Cardiac atrium fibroblast (primary cell): ENCODE results near the genes MRTFB, NOMO1 and PDXDC1.

- RAMPAGE, long total RNA, result no peak
Measured at GRCh38 chr16:12146818-12147495, 170.4 kb downstream of the SNX29 start.

DNA sequence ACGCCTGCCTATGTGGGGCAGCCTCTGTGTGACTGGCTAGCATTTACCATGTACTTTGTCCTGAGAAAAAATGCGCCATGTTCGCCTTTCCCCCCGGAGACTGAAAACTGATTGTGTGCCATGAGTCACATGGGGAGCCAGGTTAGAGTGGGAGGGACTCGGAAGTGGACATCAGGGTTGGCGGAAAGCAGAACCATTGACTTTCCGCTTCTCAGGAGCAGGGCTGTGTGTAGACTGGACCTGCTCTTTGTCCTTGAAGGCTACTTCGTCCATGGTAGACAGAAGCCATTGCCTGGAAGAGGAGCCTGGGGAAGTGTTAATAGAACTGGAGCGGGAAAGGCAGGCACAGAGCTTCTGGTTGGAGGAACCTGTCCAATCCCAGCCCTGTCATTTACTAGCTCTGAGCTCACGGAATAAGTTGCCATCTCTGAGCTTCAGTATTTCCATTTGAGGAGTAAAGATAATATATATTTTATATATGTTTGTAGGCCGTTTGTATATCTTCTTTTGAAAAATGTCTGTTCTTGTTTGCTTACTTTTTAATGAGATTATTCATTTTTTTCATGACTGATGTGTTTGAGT lies 235.7 kb downstream of the SNX29 start:
- RAMPAGE, long total RNA, result no peak

GRCh38 chr16:12346924-12347253 lies 370.4 kb downstream of the SNX29 start:
- RAMPAGE, long total RNA, result no peak

DNA sequence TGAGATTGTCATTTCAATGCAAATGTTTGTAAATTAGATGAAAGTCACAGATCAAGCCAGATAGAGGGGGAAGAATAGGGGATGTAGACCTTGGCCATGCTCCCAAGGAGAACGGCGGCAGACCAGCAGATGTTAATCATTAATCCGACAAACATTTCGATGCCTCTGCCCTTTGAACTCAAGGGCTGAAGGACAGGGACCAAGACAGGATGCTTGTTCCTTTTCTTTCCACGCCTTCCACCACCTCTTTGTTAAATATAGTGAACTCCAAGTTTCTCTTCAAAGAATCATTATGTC lies 190.4 kb downstream of the CPPED1 start:
- RAMPAGE, long total RNA, result no peak

GRCh38 chr16:12619416-12619956 lies 184.2 kb downstream of the CPPED1 start:
- RAMPAGE, long total RNA, result no peak

DNA sequence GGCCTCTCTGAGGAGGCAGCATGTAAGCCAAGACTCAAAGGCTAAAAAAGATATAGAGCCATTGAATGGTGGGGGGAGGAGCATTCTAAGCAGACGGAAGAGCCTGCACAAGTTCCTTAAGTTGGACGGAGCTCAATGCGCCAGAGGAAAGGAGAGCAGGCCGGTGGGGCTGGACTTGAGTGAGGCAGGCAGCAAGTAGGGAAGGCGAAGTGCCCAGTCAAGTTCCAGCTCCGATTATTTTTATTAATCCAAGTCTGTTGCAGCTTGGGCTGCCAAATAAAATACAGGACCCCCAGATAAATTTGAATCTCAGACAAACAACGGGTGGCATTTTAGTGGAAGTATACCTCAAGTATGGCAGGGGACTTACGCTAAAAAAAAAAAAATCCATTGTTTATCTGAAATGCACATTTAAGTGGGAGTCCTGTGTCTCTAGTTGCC lies 160.4 kb downstream of the SHISA9 start:
- RAMPAGE, long total RNA, result no peak

DNA sequence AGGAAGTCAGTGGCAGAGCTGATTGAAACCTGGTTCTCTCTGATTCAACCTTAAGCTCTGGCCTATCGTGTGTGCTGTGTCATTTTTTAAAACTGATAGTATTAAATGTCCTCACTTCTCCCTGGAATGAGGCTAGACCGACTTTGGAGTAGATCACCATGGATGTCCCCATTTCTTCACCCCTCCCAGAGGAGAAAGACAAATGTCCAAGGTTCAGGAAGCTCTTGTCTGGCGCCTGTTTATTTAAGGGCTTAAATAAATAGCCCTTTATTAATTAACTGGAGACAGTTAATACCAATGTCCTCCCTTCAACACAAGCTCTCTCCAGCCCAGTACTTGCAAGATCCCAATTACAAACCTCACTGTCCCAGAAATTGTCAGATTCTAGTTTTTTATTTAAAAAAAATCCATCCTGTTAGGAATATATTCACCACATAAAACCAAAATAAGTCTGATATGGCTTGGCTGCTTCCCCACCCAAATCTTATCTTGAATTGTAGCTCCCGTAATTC lies 344.3 kb downstream of the SHISA9 start:
- RAMPAGE, long total RNA, result no peak

GRCh38 chr16:13935450-13935940 lies 15.5 kb downstream of the ERCC4 start:
- RAMPAGE, long total RNA, result no peak

- RAMPAGE, long total RNA, result no peak
Measured at GRCh38 chr16:14029598-14029937, 41.6 kb upstream of the MRTFB start.

DNA sequence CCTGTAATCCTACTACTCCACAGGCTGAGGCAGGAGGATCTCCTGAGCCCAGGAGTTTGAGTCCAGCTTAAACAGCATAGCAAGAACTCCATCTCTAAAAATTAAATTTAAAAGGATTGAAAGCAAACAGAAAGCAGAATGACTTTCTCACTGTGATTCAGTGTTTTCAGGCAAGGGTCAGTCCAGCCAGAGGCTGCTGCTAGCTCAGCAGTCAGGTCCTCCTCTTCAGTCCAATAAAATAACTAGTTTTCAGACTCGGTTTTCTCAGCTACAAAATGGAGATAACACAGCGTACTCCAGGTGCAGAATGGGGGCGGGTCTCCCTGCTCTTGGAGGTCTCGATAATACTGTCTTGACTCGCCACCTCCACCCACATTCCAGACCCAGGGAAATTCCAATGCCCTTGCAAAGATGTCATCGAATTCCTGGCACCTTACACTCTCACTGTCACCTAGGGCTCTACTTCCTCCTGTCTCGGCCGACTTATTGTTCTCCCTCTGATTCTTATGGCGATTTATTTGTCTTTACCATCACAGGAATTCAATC lies 20.6 kb upstream of the MRTFB start:
- RAMPAGE, long total RNA, result no peak

DNA sequence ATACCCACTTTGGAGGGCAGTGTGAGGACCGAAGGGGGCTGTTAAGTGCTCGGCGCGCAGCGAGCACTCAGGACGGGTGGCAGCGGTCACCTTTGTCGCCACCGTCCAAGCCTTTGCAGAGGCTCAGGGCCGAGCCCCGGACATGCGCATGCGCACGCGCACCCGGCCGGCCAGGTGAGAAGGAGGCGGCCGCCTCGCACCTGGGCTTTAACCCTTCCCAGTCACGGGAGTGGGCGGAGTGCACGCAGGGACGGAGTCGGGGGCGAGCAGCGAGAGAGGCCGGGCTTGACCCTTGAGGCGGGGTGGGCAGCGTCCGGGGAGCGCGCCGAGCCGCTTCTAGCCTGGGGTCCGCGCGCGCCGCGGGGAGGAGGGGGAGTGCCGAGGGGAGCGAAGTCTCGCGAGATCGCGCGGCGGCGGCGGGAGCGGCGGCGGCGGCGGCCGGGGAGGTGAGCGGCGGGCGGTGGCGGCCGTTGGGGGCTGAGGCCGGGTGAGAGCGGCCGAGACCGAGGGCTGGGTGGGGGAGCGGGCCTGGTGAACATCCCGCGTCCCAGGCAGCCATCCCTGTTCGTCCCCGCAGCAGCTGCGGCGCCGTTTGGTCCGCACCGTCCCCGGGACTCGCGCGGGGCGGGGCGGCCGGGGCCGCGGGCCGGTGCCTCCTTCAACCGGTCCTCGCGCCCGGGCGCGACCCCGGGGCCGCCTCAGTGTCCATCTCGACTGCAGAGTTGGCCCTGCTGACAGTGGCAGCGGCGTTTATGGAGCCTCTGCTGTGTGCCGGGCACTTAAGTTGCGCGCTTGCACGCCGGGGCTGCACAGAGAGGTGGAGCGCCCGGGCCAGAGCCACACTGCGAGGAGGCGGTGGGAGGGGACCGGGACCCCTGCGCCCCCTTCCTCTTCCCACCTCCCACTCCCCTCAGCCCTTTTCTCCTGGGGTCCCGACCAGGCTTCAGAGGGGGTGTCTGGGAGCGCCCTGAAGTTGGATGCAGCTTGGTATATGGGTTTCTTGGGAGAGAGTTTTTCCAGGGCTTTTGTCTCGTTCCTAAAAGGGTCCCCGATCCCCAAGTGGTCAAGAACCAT lies at the start of gene MRTFB:
Gene MRTFB, plus strand, starts transcription at position 400 of the 1,074 bp plus-strand sequence.
- RAMPAGE, long total RNA, result start-site peak on the plus strand centred at position 418 of the sequence, 47 bp wide, 28 and 11 reads in 2 replicates

GRCh38 chr16:14284857-14285425 lies 213.8 kb downstream of the MRTFB start:
- RAMPAGE, long total RNA, result no peak

GRCh38 chr16:14301184-14301805 lies 230.2 kb downstream of the MRTFB start:
- RAMPAGE, long total RNA, result no peak

DNA sequence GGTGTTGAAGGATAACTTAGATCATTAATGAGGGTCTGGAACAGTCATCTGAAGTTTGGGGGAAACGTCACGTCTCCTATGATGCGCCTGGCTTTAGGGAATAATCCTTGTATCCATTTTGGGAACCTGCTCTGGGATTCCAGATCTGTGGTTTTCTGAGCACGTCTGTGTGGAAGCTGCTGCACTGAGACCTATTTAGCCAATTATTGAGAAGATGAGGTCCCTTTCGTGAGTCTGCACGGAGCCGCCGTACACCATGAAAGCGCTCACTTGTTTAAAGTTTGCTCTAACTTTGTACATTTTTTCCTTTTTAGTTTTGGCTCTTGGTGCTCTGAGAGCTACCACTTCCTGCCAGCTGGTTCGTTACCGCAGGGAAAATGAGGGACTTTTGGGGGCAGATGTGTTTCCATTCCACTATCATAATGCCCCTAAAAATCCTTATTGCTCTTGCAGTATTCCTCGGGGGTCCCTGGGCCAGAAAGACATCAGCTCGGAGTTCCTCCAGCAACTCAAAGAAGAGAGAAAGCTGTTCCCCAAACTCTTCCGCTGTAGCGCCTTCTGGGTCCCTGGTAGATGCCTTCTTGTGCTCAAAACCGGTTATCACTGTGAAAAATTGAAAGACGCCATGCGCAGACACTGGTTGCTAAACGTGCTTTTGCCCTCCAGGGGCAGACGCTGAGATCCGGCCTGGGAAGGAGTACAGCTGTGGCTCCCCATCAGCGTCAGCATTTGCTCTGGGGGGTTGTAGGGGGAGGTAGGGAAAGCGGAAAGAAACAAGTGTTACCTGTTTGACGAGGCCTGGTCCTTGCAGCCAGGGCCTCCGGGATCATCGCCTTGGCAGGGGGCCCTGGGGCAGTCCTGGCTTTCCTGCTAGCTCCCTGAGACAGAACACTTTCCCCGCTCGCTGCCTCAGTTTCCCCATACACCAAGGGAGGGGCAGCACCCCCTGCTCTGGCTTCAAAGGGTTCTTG lies 238.1 kb downstream of the MRTFB start:
- RAMPAGE, long total RNA, result no peak

GRCh38 chr16:14310368-14311117 lies 239.4 kb downstream of the MRTFB start:
- RAMPAGE, long total RNA, result no peak

GRCh38 chr16:14833494-14833900 lies at the start of gene NOMO1:
Gene NOMO1 (plus strand): TSS chr16:14833721.
- RAMPAGE, long total RNA, result no peak

GRCh38 chr16:14894786-14895098 lies 42.5 kb upstream of the NPIPA1 start:
- RAMPAGE, long total RNA, result no peak

GRCh38 chr16:14895476-14895988 lies 41.7 kb upstream of the NPIPA1 start:
- RAMPAGE, long total RNA, result no peak

DNA sequence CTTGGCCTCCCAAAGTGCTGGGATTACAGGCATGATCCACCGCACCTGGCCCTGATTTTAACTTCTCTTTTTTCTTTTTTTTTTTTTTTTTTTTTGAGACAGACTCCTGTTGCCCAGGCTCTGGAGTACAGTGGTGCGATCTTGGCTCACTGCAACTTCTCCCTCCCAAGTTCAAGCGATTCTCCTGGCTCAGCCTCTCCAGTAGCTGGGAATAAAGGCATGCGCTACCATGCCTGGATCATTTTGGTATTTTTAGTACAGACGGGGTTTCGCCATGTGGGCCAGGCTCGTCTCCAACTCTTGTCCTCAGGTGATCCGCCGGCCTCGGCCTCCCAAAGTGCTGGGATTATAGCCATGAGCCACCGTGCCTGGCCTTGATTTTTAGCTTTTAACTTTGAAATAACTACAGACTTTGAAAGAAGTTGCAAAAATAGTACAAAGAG lies 18.2 kb downstream of the NPIPA1 start:
- RAMPAGE, long total RNA, result no peak

GRCh38 chr16:14974470-14975544 lies at the start of gene PDXDC1:
Gene PDXDC1 (plus strand): TSS chr16:14975026.
- RAMPAGE, long total RNA, result no peak